Metastatic Liver Carcinoma in the Adrenal Gland (tissue), 2 donors: ENCODE measurements around a stretch of chr4.

DNA sequence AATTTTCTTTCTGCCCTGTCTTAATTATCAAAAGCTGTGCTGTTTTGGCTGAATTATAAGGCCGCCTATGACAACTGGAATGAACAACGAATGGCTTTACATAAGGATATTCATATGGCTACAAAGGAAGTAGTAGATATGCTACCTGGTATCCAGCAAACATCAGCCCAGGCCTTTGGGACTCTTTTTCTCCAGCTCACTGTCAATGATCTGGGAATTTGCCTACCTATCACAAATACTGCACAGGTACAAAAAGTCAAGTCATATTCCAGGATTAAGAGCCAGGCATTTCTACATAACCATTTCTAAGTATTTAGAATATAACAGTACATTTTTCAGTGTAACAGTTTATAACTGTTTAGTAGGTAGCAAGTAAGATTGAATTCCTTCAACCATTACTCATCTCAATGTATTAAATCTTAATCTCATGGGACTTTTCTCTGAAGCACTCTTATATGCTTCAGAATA lies 70.9 kb upstream of the ADAD1 start:
- PRO-cap, 2 experiments = no peak in any of the 2 experiments

DNA sequence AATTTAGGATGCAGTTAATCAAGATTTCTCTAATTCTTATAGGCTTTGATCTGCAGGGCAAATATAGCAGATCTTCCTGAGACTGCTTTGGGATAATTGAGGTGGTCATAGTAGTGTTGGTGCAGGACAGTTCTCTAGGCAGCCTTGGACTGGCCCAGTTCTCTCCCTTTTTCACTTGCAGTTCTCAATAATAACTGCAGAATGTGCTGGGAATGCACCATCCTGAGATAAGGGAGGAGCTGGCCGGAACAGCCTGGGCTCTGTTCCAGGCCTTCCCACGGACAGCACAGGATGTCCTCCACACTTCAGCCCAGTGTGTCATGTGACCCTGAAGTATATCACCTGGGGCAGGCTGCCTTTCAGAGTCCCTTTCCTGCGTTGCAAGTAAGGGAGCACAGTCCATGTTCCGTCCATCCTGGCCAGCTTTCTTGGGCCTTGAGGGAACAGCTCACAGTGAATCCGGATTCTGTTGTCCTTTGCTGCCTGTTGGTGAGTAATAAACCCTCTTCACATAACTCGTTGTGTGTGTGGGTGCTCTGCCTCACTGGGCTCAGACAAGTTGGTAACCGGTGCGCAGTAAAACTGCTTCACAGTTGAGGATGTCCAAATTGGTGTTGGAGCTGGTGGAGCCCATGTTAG lies 32.3 kb upstream of the BBS12 start:
- PRO-cap, 2 experiments = no peak in any of the 2 experiments

DNA sequence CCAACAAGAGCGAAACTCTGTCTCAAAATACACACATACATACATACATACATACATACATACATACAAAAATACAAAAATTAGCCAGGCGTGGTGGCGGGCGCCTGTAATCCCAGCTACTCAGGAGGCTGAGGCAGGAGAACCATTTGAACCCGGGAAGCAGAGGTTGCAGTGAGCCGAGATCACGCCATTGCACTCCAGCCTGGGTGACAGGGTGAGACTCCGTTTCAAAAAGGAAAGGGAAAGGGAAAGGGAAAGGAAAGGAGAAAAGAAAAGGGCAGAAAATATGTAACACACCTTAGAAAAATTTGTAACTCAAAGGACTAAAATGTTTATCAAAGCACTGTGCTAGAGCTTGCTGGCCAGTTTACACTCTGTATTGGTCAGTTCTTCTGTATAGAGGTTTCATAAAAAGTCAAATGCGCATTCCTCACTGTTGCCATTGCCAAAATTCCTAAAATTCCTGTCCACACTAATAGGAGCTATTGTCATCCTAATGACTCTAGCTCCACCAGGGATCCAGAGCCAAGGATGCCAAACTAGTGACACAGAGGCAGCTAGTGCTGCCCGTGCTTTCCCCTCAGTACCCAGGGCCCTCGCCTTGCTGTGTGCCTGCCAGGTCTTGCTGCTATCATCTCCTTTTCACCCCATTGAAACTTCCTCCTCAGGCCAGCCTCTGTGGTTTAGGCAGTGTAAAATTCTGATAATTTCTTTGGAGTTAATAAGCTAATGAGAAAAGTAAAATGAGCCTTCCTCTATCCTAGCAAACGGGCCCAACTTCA lies 43.4 kb upstream of the FGF2 start:
- PRO-cap, 2 experiments = no peak in any of the 2 experiments

DNA sequence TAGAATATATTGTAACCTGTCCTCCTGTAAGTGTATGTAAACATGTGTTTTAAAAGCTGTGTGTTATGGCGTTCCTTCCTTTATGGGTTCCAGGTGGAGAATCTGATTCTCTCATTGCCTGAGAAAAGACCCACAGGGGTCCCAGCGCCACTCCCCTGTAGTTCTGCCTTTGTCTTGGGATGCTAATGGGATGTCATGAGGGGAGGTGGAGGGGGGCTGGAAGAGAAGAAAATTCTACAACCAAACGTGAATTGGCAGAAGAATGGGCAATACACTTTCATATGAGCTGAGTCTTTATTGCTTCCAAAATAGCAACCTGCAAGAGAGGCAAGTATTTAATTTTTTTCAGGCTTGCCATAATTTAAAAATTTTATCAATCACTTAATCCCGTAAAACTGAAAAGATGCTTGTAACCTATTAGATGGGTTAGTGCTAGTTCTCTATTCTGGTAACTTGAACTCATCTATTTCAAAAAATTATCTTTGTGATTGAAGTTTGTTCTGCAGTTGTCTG lies 1.8 kb downstream of the FGF2 start:
- PRO-cap, 2 experiments = no peak in any of the 2 experiments

GRCh38 chr4:122917508-122918308 lies 4.7 kb downstream of the NUDT6 start:
- PRO-cap, 2 experiments = no peak in any of the 2 experiments

GRCh38 chr4:122944902-122945584 lies 22.2 kb downstream of the SPATA5 start:
- PRO-cap, 2 experiments = no peak in any of the 2 experiments

- PRO-cap, 2 experiments = no peak in any of the 2 experiments
Measured at GRCh38 chr4:123340119-123340791, 56.3 kb upstream of the SPRY1 start.

- PRO-cap, 2 experiments = no peak in any of the 2 experiments
Measured at GRCh38 chr4:123350085-123350514, 46.5 kb upstream of the SPRY1 start.

DNA sequence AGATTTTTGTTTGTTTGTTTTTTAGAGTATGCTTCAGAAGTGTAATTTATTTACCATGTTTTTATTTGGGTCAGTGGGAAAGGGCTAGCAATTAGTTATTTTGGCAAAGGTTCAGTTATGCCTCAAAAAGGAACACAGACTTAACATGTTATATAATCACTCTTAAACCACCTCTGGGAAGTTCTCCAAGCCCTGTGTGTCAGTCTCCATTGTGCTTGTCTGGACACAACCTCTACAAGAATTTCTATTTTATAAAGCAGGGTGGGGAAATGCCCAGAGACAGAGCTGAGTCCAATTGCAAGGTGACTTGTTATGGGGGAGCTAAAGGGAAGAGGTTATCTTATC lies 44.0 kb upstream of the SPRY1 start:
- PRO-cap, 2 experiments = no peak in any of the 2 experiments

DNA sequence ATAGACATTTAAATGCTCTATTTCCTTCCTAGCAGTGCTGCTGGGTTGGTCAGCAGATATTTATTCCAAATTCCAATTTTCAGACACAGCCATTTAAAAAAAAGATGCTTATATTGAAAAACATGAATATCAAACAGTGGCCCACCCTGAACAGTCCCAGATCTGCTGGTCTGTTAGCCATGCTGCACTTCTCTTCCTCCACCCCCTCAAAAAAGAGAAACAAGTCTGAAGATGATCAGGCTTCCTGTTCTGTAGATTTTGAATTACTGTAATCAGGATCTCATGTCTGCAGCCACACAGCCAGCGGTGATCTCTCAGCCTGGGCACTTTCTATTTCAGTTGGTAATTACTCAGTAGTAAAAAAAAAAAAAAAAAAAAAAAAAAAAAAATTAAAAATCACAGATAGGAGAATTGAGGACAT lies 46.7 kb downstream of the SPRY1 start:
- PRO-cap, 2 experiments = no peak in any of the 2 experiments

- PRO-cap, 2 experiments = no peak in any of the 2 experiments
Measured at GRCh38 chr4:123546037-123546566, 149.5 kb downstream of the SPRY1 start.

DNA sequence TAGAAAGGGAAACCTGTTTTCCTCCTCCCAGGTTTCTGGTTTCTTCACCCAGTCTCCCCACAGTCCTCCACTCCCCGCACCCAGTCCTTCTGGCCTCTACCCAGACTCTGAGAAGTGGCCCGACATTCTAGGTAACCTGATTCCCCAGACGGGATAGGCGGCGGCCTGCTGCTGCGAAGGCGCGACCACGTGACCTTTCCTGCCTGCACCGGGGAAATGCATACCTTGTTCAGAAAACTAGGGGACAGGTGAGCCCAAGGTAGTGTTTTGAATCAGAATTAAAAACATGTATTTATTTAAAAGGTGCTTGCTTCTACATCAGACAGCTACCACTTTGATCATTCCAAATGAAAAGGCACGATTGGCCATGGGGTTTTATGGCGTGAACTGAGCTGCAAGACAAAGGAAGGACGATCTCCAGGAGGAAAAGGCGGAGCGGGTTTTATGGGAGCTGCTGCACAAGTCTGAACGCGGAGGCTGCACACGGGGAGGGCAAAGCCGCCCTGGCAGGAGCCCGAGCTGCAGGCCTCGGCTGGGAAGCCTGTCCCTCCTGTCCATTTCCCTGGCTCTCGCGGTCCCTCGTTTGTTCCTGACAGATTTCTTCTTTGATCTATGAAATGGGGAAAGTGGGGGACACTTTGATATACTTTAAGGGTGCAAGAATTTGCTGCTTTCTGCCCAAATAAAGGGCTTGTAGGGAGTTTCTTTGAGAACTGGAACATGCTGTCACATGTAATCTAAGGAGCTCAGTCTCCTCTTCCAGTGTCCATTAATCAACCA lies 150.8 kb downstream of the SPRY1 start:
- PRO-cap, 2 experiments = no peak in any of the 2 experiments

- PRO-cap, 2 experiments = no peak in any of the 2 experiments
Measured at GRCh38 chr4:123985990-123986356, 589.4 kb downstream of the SPRY1 start.

DNA sequence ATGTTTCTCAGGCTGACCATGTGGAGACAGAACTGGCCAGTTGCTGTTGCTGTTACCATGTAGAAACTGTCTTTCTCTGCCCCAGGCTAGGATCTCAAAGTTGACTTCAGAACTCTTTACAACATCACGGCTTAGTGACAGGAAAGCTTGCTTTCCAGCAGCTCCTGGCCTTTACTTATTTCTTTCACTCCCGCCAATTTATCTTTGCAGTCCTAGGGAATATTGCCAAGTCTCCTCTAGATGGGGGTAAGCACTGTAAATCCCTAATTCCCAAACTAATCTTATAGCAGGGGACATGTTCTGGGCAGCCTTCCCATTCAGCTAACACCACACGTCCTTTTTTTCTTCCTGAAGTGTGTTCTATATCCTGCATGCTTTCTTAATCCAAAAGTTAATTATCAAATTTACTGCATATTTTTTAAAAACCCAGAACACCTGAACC lies 631.6 kb downstream of the SPRY1 start:
- PRO-cap, 2 experiments = no peak in any of the 2 experiments

GRCh38 chr4:124710981-124711830 lies 1.3 kb downstream of the ANKRD50 start:
- PRO-cap, 2 experiments = peak in 1 of 2 experiments; most common plus-strand start chr4:124711597 (in 1)

DNA sequence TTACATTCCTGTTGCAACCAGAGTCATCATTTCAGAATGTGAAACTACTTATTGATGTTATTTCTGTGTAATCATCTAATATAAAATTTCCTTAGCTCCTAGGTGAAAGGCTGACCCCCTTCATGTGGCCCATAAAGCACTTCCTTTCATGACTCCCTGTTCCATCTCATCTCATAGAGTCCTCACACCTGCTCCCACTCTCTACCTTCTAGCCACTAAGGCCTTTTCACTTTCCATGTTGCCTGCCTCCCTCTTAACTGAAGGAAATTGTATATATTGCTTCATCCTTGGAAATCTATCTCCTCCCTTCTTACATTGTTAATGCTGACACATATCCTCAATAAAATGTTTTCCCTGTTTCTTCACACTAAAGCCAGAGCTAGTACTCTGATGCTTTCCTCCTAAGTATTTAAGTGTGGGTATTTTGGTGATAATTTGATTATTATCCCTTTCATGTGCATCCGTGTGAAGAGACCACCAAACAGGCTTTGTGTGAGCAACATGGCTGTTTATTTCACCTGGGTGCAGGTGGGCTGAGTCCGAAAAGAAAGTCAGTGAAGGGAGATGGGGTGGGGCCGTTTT lies 830.1 kb downstream of the FAT4 start:
- PRO-cap, 2 experiments = no peak in any of the 2 experiments

DNA sequence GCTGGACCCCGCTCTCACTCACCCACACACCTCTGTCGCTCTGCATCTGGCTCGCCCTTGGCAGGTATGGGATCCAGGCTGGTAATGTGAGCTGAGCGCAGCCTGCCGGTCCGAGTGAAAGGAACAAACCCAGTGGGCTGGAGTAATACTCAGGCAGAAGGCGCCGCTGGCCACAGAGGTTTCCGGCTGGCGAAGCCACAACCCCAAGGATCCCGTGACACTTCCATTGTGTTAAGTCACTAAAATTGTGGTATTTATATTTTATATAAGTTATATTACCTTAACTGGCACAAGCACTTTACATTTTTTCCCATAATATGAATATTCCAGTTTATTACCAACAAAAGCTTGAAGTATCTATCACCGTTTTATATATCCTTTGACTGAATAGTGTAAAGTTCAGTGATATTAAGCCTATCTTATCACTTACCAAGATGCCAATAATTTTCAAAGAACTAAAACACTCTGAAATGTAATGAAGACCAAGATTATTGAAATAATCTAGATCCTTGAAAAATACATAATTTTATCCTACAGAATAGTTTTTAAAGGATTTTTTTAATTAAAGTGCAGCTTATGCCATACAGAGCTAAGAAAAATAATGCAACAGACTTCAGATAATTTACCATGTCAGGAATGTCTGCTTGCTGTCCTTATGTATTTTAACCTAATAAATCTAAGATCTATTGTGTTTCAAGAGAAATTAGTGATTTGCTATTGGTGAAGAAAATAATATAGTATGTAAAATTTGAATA lies 675.9 kb upstream of the INTU start:
- PRO-cap, 2 experiments = no peak in any of the 2 experiments

- PRO-cap, 2 experiments = no peak in any of the 2 experiments
Measured at GRCh38 chr4:127781306-127781617, 860 bp upstream of the HSPA4L start.

DNA sequence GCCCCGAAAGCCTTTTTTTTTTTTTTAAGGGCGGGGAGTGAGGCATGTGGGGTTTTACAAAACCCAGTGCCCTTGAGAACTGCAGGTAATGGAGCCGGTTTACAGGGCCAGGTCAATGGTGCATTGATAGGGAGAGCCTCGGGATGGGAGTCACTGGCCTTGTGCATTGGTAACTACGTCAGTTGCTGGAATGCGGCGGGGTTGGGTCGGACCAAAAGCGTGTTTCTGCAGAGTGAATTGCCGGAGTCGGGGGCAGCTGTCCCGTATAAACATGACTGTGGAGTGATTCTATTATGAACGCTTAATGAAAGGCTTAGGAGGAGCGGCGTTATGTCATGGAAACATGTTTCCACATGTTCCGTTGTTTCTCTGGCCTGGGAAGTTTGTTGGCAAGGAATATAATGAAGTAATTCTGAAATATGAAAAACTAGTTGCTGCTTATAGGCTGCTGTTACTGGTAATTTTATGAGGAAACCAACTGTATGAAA lies 1.1 kb downstream of the HSPA4L start:
- PRO-cap, 2 experiments = peak in 2 of 2 experiments; most common plus-strand start position 230 of the sequence (in 2); most common minus-strand start position 279 of the sequence (in 2)

GRCh38 chr4:128155171-128156030 lies 94.3 kb downstream of the LARP1B start:
- PRO-cap, 2 experiments = no peak in any of the 2 experiments